Smooth muscle cell (in vitro differentiated cells): ENCODE data around the genes H1-1, H3C3, H3C4, H2AC8, H3C6, H4C7 and H4C8.

- RAMPAGE, long total RNA, result no peak
These were observed 2.4 kb downstream of the TRIM38 start for GRCh38 chr6:25964983-25965402.

DNA sequence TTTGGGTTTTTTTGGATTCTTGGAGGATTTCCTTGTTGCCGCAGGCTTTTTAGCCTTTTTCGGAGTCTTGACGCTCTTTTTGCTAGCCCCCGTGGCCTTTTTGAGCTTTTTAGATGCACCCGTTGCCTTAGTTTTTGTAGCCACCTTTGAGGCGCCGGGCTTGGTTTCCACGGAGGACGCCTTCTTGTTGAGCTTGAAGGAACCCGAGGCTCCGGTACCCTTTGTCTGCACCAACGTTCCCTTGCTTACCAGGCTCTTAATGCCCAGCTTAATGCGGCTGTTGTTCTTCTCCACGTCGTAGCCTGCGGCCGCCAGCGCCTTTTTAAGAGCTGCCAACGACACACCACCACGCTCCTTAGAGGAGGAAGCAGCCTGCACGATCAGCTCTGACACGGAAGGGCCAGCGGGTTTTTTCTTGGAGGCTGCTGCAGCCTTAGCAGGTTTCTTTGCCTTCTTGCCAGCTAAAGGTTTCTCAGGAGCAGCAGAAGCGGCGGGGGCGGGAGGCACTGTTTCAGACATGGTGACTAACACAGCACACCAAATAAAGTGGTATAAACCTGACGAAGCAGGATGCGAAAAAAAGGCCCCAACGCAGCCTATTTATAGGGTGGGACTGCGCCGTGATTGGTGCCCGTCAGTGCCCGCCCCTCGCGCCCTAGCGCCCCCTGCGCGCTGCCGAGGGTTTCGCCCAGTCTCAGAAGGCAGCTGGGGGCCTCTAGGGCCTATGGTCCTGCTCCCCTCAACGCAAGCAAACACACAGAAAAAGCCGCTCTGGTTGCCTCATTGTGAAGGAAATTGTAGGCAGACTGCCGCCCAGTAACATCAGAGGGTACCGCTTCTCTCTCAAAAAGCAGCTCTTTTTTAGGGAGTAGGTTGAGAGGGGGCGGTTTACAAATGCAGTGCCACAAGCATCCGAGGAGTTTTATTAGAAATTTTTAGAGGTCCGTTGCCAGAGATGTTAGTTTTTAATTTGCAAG lies at the start of gene H1-1:
Gene H1-1, minus strand, starts transcription at position 574 of the 977 bp plus-strand sequence.
- RAMPAGE, long total RNA, result no peak

DNA sequence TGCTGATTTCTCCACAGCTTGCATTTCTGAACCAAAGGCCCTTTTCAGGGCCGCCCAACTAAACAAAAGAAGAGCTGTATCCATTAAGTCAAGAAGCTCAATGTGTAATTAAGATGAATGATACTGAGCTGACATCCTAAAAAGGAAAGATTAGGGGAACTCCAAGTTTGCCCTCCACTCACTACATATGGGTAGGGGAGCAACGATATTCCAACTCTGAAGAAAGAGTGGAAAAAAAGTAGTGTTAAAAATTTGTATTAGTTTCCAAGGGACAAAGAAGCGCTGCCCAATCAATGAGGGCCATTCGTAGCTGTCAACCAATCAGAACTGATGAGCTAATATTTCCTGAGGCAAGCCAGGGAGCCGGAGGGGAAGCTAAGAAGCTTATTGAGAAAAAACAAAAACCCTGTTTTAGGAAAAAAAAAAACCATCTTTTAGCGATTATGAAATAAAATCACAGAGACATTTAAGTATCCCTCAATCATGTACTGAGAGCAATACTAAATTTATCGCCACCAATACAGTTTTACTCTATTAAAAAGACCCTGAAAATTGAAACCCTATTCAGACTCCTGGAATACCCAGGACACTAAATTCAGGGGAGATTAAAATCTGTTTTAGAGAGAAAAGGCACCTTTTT lies 665 bp downstream of the H4C1 start:
- RAMPAGE, long total RNA, result no peak

DNA sequence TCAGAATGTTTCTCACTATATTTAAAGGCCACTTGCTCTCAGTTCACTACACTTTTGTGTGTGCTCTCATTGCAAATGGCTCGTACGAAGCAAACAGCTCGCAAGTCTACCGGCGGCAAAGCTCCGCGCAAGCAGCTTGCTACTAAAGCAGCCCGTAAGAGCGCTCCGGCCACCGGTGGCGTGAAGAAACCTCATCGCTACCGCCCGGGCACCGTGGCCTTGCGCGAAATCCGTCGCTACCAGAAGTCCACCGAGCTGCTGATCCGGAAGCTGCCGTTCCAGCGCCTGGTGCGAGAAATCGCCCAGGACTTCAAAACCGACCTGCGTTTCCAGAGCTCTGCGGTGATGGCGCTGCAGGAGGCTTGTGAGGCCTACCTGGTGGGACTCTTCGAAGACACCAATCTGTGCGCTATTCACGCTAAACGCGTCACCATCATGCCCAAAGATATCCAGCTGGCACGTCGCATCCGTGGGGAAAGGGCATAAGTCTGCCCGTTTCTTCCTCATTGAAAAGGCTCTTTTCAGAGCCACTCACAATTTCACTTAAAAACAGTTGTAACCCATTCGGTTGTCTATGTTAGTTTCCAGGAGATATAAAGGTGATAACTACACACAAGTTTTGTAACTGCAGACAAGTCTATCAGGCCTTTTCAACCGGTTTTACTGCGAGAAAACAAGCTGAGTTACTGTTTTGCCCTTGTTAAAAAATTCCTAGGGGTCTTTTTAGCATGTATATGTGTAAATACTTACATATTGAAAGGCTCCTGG lies at the start of gene H3C3:
Gene H3C3, plus strand, starts transcription at position 49 of the 768 bp plus-strand sequence.
- RAMPAGE, long total RNA, result no peak

- RAMPAGE, long total RNA, result no peak
These were observed 946 bp downstream of the H3C3 start for GRCh38 chr6:26046104-26046555.

DNA sequence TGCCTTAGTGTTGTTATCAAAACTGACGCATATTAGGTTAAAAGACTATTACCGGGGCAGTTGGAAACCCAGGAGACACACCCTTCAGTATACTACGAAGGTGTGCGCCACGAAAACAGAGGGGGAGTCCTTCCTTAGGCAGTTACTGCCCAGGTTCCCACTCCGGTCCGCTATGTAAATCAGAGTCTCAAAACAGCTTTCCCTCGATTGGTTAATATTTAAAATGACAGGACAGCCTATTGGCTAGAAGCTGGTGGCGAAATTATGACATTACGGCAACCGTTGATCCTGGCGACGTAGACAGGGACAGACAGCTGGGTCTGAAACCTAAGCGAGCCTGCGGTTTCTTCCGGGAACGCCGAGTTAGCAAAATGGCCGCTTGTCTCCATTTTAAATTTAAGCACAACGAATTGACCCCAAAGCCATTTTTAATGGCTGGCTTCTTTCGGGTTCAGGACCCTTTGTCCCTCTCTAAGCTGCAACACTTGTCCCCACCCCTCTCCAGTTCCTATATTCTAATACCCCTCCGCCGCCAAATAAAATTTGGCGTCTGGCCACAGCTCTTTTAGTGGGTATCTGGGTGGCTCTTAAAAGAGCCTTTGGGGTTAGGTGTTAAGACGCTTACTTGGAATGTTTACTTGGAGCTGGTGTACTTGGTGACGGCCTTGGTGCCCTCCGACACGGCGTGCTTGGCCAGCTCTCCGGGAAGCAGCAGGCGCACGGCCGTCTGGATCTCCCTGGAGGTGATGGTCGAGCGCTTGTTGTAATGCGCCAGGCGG lies 647 bp downstream of the H2BC4 start:
- RAMPAGE, long total RNA, result no peak

GRCh38 chr6:26157816-26158015 lies 206 bp upstream of the H2BC5 start:
- RAMPAGE, long total RNA, result no peak

DNA sequence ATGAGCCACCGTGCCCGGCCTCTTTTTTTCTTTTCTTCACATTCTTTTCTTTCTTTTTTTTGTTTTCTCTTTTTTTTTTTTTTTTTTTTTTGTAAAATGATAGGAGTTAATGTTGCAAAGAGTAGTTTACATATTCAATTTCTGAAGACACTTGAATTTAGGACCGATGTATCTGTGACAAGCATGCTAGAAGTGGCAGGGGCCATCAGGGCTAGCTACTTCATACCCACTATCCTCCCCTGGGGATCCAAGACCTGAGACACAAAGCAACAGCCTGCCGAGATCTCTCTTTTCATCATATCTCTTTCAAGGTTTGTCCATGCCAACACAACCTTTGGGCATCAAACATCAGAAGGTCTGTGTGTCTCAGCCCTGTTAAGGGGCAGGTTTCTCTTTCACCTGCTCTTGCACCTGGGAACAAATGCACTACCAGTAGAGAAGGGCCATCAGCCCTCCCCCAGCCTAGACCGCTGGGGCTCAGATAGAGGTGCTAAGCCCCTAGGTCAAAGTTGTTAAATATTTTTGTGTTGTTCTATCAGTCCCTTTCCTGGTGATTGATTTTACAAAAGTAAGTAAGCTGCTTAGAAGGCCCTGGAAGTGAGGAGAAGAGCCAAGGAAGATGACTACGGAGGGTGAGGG lies 9.2 kb downstream of the H2BC5 start:
- RAMPAGE, long total RNA, result no peak

GRCh38 chr6:26187429-26188360 lies 1.2 kb downstream of the H4C4 start:
- RAMPAGE, long total RNA, result no peak

GRCh38 chr6:26196486-26197376 lies at the start of gene H3C4:
Gene H3C4, minus strand, starts transcription at chr6:26197286.
- RAMPAGE, long total RNA, result start-site peak on the minus strand at chr6:26197284-26197290, 713 and 643 reads in 2 replicates

GRCh38 chr6:26205183-26205898 lies 931 bp downstream of the H4C5 start:
- RAMPAGE, long total RNA, result no peak

DNA sequence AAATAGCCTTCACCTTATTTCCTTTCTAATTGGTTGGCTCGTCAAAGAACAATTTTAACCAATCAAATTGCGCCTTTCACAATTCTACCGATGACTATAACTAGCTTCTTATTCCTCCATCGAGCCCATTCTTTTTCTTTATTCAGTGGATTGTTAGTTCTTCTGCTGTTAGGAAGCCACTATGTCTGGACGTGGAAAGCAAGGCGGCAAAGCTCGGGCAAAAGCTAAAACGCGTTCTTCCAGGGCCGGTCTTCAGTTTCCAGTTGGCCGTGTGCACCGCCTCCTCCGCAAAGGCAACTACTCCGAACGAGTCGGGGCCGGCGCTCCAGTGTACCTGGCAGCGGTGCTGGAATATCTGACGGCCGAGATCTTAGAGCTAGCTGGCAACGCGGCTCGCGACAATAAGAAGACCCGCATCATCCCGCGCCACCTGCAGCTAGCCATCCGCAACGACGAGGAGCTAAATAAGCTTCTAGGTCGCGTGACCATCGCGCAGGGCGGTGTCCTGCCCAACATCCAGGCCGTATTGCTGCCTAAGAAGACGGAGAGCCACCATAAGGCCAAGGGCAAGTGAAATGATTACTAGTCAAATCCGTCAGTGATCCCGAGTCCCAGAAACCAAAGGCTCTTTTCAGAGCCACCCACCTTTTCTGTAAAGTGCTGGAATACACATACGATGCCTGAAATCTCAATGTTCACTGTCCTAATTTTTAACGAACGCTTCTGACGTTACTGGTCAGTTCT lies at the start of gene H2AC8:
Gene H2AC8, plus strand, starts transcription at position 128 of the 744 bp plus-strand sequence.
- RAMPAGE, long total RNA, result start-site peak on the plus strand centred at position 186 of the sequence, 124 bp wide, 11 and 275 reads in 2 replicates

DNA sequence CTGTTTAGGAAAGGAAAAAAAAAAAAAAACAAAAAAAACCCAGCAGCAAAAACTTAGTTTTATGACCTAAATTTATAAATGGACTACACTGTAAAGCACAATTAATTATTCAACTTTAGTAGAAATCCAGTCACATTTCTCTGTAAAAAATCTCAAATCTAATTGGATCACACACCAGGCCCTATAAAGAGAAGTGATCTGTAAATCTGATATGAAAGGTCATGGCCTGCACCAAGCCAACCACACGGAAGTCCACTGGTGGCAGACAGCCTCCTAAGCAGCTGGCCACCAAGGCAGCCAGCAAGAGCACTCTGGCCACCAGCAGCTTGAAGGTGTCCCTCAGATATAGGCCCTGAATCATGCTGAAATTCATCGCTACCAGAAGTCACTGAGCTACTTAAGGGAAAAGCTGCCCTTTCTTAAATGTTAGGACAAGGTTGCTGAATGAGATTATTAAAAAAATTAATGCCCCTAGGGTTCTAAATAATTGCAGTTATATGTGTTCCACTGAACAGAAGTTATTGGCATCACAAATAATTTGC lies 2.2 kb downstream of the H2AC8 start:
- RAMPAGE, long total RNA, result no peak

DNA sequence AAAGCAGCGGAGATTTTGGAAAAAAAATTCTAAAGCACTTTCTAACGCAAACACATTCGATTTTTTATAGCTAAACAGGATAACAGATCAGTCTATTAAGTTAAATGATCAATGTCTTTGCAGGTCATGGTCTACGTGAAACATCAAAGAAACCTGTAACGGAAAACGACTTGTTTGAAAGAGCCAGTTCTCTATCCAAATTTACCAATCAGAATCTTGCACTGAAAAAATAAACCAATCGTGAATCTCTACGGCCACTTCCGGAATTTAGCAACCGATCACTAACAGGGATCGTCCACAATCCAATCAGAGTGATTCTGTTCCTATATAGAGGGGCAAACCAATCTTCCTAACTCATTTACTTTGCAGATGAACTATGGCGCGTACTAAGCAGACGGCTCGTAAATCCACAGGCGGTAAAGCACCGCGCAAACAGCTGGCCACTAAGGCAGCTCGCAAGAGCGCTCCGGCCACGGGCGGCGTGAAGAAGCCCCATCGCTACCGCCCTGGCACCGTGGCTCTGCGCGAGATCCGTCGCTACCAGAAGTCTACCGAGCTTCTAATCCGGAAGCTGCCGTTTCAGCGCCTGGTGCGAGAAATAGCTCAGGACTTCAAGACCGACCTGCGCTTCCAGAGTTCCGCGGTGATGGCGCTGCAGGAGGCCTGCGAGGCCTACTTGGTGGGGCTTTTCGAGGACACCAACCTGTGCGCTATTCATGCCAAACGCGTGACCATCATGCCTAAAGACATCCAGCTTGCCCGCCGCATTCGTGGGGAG lies at the start of gene H3C6:
Gene H3C6, plus strand, starts transcription at position 357 of the 778 bp plus-strand sequence.
- RAMPAGE, long total RNA, result start-site peak on the plus strand centred at position 333 of the sequence, 58 bp wide, 209 and 167 reads in 2 replicates

DNA sequence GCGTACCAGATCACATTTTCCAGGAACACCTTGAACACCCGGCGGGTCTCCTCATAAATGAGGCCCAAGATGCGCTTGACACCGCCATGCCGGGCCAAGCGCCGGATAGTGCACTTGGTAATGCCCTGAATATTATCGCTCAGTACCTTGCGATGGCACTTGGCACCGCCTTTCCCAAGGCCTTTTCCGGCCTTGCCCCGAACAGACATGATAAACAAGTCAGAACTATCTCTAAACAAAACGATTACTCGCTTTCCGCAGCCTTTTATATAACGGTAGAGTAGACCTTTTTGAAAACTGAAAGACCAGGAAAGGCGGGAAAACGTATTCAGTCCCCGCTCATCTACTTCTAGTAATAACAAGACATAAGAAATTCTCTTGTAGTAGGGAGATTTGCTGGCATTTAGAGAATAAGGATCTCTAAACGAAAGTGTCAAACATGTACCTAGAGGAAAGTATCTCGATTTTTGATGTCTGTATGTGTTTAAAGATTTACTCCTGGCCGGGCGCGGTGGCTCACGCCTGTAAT lies at the start of gene H4C7:
Gene H4C7, minus strand, starts transcription at position 228 of the 529 bp plus-strand sequence.
- RAMPAGE, long total RNA, result no peak

DNA sequence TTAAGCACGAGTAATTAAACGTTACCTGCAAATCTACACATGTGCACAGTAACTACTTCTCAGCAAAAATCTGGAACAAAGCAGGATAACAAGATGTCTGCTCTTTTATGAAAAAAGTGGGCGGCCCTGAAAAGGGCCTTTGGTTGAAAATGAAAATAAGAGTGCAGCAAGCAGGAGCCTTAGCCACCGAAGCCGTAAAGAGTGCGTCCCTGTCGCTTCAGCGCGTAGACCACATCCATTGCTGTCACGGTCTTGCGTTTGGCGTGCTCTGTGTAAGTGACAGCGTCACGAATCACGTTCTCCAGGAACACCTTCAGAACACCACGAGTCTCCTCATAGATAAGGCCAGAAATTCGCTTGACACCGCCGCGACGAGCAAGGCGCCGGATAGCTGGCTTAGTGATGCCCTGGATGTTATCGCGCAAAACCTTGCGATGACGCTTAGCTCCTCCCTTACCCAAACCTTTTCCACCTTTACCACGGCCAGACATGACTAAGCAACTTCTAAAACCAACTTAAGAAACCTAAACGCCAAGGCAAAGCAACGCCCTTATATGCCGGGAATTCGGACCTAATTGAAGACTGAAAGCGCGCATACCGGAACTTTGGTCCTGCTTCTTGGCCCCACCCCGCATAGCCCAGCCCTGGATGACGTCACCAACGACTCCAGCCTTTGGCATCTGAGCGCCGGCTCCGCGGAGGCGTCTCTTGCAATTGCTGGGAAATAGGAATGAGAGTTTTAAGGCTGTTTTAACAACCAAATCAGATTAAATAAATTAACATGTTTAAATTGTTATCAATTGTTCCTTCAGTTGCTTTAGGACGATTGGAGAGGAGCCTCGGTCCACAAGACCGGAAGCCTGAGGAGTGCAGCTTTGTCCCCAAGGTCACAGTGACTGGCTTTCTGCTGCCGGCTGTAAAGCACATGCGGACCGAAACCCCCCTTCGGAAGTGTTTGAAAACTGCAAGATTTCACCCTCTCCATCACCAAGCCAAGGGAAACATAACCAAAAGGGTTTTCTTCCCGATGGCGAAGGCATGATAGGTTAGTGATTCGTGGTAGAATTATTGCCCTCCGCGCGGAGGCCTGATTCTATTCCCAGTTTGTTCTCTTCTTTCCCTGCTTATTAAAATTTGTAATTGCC lies at the start of gene H4C8:
Gene H4C8, minus strand, starts transcription at position 526 of the 1,145 bp plus-strand sequence.
- RAMPAGE, long total RNA, result start-site peak on the minus strand centred at position 567 of the sequence, 91 bp wide, 708 and 660 reads in 2 replicates

DNA sequence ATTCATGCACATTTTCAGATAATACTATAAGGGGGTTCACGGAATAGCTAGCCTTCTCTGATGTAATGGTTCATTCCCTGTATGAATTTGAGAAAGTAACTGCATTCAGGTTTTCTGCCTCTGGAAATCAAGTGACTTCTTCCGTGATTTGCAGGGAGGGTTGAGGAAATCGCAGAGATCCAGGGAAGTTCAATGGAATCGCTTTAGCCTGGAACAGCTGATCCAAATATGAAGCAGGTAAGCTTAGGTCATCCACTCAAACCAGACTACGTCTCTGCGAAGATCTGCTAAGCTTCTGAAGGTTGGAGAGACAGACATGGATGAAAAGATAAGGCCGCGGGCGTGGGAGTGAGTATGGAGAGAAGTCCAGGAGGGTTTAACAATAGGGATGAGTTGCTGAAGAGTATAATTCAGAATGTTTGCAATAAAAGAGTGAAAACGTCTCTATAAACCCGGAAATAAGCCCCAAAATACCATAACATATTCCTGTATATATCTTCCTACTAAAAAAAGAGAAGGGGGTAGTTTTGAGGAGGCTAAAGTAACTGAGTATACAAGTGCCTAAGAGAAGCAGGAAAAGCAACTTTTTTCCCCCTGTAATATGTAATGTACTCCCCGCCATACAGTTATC lies 34.1 kb upstream of the BTN3A2 start:
- RAMPAGE, long total RNA, result no peak

- RAMPAGE, long total RNA, result no peak
These were observed 33.2 kb upstream of the BTN3A2 start for GRCh38 chr6:26331789-26332257.

DNA sequence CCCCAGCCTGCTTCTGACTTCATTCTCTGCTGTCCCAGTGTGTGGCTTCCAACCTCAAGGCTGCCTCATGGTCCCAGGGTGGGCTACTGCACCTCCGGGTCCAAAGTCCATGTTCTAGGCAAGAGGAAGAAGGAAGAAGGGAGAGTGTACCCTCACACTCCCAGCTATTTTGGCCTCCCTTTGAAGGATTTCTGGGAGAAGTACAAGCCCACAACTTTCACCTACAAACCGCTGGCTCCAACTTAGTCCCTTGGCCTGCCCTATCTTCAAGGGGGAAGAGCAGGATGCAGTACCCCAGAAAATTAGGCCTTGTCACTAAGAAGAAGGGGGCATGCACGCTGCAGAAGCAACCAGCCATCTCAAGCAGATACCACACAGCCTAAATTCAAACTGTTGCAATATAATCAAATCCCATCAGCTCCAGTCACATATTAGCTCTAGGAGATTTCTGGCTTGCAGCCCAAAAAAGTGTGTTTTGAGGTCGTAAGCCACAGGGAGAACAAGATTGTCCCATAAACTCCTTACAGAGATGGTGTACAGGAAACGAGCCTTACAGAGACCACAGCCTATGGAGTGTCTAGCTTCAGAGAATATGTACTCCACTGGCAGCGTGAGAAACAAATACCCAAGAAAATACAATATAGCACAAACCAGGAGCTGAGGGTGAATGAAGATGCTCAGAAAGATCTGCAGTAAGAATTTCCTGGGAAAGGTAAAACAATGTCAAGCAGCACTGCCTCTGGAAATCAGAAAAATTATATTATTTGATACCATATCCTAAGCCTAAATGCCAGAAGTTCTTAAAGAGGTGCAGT lies 835 bp upstream of the BTN3A2 start:
- RAMPAGE, long total RNA, result no peak

DNA sequence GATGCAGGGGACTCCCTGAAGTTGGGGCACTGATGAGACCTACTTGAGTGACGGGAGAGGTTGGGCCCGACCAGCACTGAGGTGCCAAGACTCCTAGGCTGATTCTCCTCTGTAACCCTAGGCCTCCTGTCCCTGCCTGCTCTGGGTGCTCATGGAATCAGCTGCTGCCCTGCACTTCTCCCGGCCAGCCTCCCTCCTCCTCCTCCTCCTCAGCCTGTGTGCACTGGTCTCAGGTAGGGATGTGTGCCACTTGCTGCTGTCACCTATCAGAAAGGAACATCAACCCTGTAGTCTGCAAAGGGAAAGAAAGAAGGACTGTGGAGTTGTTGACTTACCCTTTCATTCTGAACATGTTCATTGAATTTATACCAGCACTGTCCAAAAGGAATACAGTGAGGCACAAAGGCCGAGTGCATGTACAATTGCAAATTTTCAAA lies 749 bp downstream of the BTN2A1 start:
- RAMPAGE, long total RNA, result no peak